Pulmonary artery (tissue), 1 donor: ENCODE measurements around a stretch of chr7.

DNA sequence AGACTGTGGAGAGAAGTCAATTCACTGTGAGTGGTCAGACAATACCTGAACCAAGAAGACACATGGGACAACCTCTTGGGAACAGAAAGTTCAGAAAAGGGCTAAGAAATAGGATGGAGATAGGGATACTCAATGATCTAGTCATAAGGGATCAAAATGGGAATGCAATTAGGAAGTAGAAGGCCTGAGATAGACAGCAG is 27.3 kb upstream of the SMIM30 start:
- PRO-cap: no peak

GRCh38 chr7:113263527-113264203 is 145.3 kb upstream of the SMIM30 start:
- PRO-cap: no peak

DNA sequence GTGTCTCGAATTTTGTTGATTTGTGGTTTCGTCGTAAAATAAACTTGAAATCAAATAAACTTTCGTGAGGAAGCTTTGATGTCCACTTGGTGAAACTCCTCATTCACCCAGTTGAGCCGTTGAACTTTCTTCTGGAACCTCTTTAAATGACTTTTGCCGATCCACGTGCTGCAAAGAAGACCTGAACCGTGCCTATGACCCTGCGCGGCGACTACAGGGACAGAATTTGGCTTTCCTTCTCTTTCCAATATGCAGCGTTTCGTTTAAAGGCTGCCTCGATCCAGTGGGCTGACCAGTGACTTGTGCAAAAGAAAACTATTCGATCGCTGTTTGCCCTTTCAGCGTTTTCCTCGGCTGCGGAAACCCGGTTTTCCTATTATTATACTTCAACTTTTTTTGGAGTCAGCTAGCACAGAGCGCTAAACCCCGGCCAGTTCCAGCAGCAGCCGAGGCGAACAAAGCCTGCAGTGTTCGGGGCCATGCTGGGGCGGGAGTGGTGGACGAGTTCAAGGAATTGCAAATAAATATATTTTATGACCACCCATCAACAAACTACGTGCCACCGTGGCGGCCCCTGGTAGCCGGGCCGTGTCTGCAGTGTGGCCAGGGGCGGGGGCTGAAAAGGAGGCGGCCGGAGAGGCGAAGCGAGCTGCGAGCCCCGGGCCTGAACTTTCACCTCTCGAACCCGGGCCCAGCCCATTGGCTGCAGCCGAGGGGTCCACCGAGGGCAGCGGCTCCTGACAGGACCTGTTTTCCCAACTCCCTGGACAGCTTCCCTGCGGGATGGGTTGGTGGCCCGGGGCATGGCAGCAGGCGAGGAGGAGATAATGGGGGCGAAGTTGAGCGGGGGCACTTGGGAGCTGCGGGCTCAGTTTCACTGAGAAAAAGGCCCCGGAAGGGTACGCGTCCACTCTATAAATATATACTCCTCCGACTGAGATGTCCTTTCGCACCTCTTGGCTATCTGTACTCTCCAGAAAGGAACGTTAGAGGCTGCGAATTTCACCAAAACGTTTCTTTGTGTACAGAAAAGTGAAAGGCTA is 164.3 kb upstream of the PPP1R3A start:
- PRO-cap: no peak

- PRO-cap: unidirectional peak, plus-strand start at chr7:114087221; bidirectional peak, plus-strand start at chr7:114087617, minus-strand start at chr7:114087381
Observed at GRCh38 chr7:114087026-114087799, 168.4 kb upstream of the PPP1R3A start.

- PRO-cap: no peak
Observed at GRCh38 chr7:114916426-114917032, 5.4 kb upstream of the MDFIC start.

- PRO-cap: no peak
Observed at GRCh38 chr7:116258591-116259188, 48.4 kb downstream of the TES start.

- PRO-cap: no peak
Observed at GRCh38 chr7:116353963-116354493, 143.7 kb downstream of the TES start.

GRCh38 chr7:116408594-116408921 is 91.0 kb upstream of the CAV2 start:
- PRO-cap: no peak

GRCh38 chr7:116731523-116732159 is 59.6 kb downstream of the MET start:
- PRO-cap: no peak

DNA sequence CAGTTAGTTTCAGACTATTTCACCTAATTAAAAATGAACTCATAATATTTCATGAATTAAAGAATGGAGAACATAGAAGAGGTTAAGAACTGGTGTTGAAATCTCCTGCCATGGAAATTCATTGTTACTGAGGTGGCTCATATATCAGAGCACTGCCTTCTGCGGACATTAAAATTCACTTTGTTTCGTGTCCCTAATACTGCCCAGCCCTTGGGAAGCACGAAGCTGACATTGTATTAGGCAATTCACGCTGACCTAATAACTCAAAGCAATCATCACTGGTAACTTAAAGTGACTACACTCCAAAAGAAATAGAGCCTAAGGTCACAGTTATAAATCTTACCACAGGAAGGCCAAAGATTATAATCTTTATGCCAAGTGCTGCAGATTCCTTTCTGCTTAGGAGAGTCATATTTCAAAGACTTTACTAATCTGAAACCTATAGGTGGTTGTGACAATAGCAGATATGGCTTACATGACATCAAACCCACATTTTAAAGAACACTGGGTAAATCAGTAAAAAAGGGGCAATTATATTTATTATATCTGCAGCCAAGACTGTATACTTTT is 52.1 kb upstream of the CAPZA2 start:
- PRO-cap: no peak

DNA sequence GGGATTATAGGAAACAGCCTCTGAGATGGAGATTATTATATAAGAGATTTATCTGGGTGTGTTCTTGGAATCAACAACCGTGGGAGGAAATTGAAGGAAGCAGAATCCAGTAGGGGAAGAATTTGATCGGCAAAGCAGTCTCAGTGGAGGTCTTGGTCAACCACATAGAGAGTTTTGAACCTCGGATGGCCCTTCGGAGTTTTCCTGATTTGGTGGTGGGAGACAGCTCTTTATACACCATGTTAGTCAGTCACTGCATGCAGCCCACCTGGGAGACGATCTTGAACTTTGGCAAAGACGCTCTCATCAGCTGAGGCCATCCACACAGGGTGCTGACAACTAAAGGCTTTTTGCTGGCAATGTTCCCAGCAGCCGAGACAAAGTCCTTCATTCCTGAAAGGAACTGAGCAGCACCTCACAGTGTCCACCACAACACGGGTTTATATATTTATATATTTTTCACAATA is 27.7 kb upstream of the CAPZA2 start:
- PRO-cap: no peak

GRCh38 chr7:116876683-116877162 is 14.3 kb downstream of the CAPZA2 start:
- PRO-cap: unidirectional peak, plus-strand start at chr7:116877076

- PRO-cap: no peak
Observed at GRCh38 chr7:116921582-116922007, 31.7 kb upstream of the ST7 start.

DNA sequence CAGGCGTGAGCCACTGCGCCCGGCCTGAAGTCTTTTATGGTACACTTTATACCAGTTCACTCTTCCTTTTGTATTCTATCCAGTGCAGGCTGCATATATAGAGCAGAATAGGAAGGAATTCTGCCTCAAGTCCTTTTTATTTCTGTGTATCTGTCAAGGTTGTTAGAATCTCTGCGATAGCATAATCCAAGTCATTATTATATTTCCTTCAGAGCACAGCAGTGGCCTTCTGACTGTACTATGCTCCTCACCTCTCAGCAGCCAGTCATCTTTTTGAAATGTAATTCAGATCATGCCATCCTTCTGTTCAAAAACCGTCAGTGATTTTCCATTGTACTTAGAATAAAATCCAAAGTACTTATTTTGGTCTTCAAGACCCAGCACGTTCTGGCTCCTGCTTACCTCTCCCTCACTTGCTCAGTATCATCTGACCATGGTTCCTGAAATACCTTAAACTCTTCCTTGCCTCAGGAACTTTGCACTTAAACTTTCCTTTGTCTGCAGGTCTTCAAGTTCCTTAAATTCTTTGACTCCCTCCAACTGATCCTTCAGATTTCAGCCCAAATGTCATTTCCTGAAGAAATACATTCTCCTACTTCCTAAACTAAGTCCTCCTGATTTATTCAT is 112.3 kb downstream of the ST7 start:
- PRO-cap: no peak

DNA sequence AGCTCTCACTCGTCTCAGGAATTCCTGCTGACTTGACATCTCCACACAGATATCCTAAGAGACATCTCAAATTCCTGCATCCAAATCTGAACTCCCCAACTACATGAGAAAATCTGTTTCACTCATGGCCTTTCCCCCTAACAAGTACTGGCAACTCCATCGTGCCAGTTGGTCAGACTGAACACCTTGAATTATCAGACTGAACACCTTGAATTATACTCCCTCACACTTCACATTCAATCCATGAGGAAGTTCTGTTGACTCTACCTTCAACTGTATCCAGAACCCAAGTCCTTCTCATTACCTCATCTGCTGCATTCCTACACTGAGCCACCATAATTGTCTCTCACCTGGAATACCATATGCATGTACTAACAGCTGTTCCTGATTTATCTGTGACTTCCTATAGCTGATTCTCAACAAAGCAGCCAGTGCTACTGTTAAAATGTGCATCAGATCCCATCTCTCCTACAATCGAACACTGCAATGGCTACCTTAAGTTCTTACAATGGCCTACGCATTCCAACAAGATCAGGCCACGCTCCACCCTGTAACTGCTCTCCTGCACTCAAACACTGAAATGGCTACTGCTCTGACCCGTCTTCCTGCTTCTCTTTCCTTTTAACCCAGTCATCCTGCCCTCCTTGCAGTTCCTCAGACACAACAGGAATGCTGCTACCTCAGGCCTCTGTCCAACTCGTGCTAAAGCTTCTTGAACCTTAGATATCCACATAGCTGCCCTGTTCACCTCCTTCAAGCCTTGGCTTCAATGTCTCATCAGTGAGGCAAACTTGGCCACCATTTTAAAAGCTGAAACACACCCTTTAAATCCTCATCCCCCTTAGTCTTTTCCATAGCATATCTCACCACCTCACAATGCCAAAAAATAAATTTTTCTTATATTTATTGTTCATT is 110.7 kb downstream of the CTTNBP2 start:
- PRO-cap: no peak

GRCh38 chr7:118858398-118859400 is 634.2 kb downstream of the ANKRD7 start:
- PRO-cap: no peak

GRCh38 chr7:120033122-120033427 is 239.9 kb upstream of the KCND2 start:
- PRO-cap: no peak

GRCh38 chr7:120990211-120990446 is 1.6 kb downstream of the CPED1 start:
- PRO-cap: no peak

DNA sequence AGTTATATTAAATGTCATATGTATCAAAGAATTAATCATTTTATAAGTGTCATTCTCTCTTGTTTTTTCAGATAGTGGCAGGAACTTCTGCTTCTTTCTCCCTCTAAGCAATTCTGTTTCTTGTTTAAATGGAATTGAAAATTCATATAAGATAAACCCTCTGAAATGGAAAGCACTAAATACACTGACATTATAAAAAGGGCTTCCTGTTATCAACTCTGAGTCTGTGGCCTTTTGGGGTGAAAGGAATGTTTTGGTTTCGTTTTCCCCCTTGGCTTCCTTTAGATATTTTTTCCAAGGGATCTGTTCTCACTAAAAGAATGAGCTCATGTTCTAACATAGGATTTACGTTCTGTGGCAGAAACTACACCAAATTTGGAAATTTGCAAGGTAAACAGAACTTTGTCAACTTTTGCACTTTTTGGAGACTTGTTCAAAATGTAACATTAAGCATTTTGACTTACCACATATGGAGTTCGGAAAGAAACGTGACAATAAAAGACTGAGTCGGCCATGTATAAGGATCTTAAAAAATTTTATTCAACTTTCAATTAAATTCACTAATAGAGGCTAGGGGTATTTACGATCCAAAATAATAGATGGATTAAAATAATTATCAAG is 11.5 kb downstream of the CPED1 start:
- PRO-cap: unidirectional peak, minus-strand start at position 283 of the sequence

DNA sequence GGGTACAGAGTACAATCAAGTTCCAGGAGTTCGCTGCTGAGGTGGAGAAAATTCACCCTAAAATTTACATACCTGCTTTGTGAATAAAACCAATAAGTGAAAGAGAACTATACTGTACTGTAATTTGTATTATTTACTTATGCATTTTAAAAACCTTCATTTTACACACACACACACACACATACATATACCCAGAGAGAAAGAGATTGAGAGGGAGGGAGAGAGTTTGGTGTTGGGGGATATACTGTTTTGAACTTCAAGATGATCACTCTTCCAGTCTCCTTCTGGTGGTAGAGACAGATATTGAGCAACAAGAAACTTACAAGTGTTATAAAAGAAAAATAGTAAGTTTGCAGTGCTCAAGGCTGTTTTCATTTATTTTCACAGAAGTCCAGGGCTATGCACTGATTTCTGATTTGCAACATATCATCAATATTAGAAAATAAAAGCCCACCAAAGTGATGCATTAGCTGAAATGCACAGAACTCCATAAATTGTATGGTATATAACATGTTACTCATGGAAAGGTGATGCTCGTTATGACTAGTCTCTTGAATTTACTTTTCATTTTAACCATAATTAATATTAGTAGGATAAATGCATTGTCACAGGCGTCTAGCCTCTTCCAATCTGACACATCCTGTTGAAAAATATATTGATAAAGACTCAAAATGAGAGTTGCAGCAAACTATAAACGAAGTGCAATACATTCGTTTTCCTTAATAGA is 92.2 kb downstream of the CPED1 start:
- PRO-cap: no peak